ENCODE measurements around the genes MARK3, XRCC3 and ZFYVE21.

DNA sequence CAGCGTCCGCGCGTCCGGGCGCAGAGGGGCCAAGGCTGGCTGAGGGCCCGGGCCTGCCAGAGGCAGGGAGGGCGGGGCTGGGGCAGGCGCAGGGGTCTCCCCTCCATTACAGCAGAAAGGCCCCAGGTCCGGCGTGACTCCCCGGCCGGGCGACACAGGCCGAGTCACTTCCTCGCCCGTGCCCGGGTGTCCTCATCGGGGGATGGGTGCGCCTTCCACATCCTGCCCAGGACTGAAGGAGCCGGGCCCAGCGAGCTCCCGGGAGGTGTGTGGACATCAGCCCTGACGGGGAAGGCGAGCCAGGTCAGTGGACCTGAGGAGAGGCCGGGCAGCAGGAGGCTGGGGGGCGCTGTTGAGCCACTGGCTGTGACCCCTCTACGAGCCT is 380 bp downstream of the TNFAIP2 start:
- PRO-cap, 6 experiments: peak in 2 of 6 experiments; most common plus-strand start position 302 of the sequence (in 1); most common minus-strand start position 166 of the sequence (in 2)
- RAMPAGE, long total RNA, 2 experiments: no peak in any of the 2 experiments
- RRBS: 4% methylated on average over 21 of the region's 28 CpGs

- PRO-cap, 6 experiments: no peak in any of the 6 experiments
- RAMPAGE, long total RNA, 2 experiments: no peak in any of the 2 experiments
- RRBS: 7% methylated on average over 2 of the region's 20 CpGs
These were observed 4.0 kb downstream of the TNFAIP2 start for GRCh38 chr14:103127378-103127540.

DNA sequence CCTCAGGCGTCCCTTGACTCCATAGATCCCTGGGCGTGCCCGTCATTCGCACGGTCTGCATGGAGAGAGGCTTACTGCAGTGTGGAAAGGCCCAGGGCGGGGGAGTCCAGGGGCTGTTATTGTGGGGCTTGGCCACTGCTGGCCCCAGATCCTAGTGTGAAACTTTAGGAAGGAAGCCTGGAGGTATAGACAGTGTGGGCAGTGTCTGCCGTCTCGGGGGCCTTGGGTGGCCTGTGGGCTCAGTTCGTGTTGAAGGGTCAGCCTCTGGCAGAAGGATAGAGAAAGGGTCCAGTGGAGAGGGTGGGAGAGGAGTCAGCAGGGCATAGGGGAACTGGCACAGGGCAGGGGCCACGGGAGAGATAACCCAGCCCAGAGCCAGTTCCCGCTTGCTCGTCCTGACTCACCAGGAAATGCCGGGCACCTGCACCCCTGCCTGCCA is 5.1 kb downstream of the TNFAIP2 start:
- PRO-cap, 6 experiments: no peak in any of the 6 experiments
- RAMPAGE, long total RNA, 2 experiments: no peak in any of the 2 experiments
- RRBS: no CpG with 5 or more reads among the region's 13 CpGs

DNA sequence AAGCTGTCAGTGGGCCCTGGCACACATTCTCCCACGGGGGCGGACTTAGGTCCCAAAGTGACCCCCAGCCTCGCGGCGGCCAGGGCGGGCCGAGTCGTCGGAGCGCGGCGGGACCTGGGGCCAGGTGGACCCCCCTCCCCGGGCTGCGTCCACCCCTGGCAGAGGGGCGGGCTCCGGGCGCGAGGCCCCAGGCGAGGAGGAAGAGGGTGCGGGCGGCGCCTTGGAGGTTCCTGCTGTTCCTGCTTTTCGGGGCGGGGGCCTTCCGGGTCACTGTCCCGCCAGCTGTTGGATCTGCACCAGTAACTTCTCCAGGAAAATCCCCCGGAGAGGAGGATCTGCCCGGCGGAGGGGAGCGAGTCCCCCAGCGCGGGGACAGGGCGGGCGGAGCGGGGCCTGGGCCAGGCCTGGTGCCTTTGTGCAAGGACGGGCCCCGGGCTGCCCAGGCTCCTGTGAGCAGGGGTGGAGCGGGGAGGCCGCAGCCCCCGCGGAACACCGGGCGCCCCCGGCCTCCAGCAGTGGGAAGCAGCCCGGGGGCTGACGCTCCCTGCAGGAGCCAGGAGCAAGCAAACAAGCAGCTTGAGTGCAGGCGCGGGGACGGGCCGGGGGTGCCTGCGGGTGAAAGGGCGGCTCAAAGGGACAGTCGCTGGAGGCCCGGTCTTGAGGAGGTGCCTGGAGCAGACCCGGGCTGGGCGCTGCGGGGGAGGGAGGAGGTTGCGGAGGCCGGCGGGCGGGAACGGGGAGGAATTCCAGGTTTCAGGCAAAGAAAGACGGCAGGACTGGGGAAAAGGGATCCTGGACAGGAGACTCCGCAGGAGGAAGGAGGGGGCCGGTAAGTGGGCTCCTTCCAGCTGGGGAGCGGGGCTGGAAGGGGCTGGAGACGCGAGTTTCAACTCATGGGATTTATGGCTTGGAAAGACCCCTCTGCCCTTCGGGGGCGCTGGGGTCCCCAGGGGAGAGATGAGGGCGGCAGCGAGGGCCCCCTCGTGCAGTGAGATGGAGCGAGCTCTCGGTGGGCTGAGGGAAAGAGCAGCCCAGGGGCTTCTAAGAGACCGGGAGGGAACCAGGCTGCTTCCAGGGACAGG is 15.5 kb downstream of the TNFAIP2 start:
- PRO-cap, 6 experiments: no peak in any of the 6 experiments
- RAMPAGE, long total RNA, 2 experiments: no peak in any of the 2 experiments
- RRBS: 20% methylated on average over 42 of the region's 76 CpGs

- PRO-cap, 6 experiments: no peak in any of the 6 experiments
- RAMPAGE, long total RNA, 2 experiments: no peak in any of the 2 experiments
- RRBS: no CpG with 5 or more reads among the region's 9 CpGs
These were observed 49.1 kb upstream of the EIF5 start for GRCh38 chr14:103284803-103285440.

- PRO-cap, 6 experiments: no peak in any of the 6 experiments
- RAMPAGE, long total RNA, 2 experiments: no peak in any of the 2 experiments
- RRBS: 0% methylated on average over 4 of the region's 7 CpGs
These were observed 92 bp downstream of the EIF5 start for GRCh38 chr14:103334298-103334359.

DNA sequence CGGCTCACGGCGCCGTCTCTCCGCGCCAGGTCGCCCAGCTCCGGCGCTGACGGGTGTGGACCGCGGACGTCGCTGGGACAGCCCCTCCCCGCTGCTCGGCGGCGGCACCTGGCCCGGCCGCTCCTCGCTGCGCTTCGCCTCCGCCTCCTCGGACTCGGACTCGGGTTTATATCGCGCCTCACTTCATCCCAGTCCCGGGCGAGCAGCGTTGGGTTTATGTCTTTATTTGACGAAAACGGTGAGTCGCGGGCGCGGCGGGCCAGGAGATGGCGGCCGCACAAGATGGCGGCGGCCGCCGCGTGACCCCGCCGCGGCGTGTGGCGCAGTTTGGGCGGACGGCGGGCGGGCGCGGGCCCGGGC is 303 bp downstream of the EIF5 start:
- PRO-cap, 6 experiments: peak in 6 of 6 experiments; most common plus-strand start position 232 of the sequence (in 2); most common minus-strand start position 301 of the sequence (in 5)
- RAMPAGE, long total RNA, 2 experiments: no peak in any of the 2 experiments
- RRBS: under 1% methylated on average over 27 of the region's 58 CpGs

DNA sequence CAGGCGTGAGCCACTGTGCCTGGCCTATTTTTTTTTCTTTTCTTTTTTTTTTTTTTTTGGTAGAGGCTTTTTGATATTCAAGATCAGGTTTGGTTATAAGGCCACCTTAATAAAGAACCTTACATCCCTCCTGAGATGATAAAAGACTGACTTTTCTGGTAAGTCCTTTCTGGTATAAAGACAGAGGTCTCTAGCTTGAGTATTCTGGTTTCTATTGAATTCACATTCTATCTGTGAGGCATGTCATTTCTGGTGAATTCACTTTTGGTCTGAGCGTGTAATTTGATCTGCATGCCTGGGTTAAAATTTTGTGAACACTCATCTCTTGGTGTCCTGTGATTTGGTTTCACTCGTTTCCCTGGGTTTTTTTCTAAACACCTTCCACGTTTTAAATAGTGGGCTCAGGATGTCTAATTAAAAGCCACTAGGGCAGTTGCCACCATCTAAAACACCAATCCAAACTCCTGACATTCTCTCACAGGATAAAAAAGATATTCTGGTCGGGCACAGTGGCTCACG is 12.2 kb downstream of the EIF5 start:
- PRO-cap, 6 experiments: no peak in any of the 6 experiments
- RAMPAGE, long total RNA, 2 experiments: no peak in any of the 2 experiments
- RRBS: no CpG with 5 or more reads among the region's 6 CpGs

DNA sequence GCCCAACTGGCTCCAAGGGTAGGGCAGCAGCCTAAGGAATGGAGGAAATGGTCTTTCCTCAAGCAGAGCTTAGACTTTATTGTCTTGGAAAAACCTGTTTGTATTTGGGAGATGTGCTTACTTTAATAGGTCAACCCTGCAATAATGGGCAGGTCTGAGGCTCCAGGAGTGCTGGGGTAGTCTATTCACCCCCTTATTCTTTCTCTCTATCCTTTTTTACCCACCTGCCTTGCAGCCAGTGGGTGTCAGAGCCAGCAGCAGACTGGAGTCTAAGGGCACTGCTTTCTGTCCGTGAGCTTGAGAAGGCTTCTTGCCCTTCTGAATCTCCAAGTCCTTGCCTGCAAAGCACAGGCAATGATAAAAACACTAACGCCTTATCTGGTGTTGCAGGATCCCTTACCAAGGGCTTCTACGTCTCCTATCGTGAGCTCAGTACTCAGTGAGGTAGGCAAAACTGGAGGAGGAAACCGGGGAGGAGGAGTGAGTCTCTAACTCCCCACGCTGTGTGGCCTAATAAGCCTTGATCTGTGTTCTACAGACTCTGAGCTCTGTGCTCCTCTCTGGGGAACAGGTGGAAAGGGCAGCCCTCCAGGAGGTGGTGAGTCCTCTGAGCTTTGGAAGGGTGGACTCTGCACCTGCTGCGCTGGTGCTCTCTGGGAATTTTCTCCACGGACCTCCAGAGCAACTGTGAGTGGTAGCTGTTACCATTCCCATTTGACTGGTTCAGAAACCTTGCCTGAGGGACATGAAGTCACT is 7.2 kb upstream of the MARK3 start:
- PRO-cap, 6 experiments: no peak in any of the 6 experiments
- RAMPAGE, long total RNA, 2 experiments: no peak in any of the 2 experiments
- RRBS: no CpG with 5 or more reads among the region's 8 CpGs

- PRO-cap, 6 experiments: peak in 6 of 6 experiments; most common plus-strand start chr14:103385410 (in 3)
- RAMPAGE, long total RNA, 2 experiments: no peak in any of the 2 experiments
- RRBS: under 1% methylated on average over 5 of the region's 25 CpGs
These were observed at the start of gene MARK3 for GRCh38 chr14:103385310-103385562. Gene MARK3, plus strand, starts transcription at chr14:103385415.

- PRO-cap, 6 experiments: no peak in any of the 6 experiments
- RAMPAGE, long total RNA, 2 experiments: no peak in any of the 2 experiments
- RRBS: no CpG with 5 or more reads among the region's 5 CpGs
These were observed 47.8 kb downstream of the CKB start for GRCh38 chr14:103474790-103475267.

GRCh38 chr14:103520442-103520683 is 2.3 kb downstream of the CKB start:
- PRO-cap, 6 experiments: no peak in any of the 6 experiments
- RAMPAGE, long total RNA, 2 experiments: no peak in any of the 2 experiments
- RRBS: no CpG with 5 or more reads among the region's 7 CpGs

- PRO-cap, 6 experiments: peak in 3 of 6 experiments; most common plus-strand start chr14:103520908 (in 1); most common minus-strand start chr14:103520946 (in 1)
- RAMPAGE, long total RNA, 2 experiments: start-site peak on the minus strand in 2 of 2 experiments, at chr14:103521063-103521182 at its widest, 39 to 40 reads per replicate
- RRBS: 2% methylated on average over 9 of the region's 36 CpGs
These were observed 1.9 kb downstream of the CKB start for GRCh38 chr14:103520684-103521178.

- PRO-cap, 6 experiments: no peak in any of the 6 experiments
- RAMPAGE, long total RNA, 2 experiments: no peak in any of the 2 experiments
- RRBS: no CpG with 5 or more reads among the region's 17 CpGs
These were observed 28.5 kb downstream of the KLC1 start for GRCh38 chr14:103657268-103658057.

DNA sequence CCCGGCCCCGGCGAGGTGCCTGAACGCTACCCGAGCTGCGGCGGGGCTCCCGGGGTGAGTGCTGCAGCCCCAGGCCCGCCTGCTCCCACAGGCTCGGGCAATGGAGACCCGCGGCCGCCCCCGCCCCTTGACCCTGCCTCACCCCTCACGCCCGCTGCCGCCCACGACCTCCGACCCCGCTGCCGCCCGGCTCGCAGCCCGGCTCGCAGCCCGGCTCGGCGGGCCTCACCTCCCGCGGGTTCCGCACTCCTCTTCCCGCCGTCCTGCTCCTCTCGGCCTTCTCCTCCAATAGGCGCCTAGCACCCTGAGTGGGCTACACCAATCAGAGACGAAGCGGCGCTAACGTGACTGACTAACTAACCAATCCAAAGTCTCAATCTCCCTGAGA is at the start of gene XRCC3:
TSS of gene XRCC3 (minus strand) at position 257 of the 388 bp plus-strand sequence.
- PRO-cap, 6 experiments: peak in 6 of 6 experiments; most common minus-strand start position 274 of the sequence (in 4)
- RAMPAGE, long total RNA, 2 experiments: start-site peak on the minus strand in 1 of 2 experiments, centred at position 277 of the sequence, 10 reads per replicate
- RRBS: 2% methylated on average over 8 of the region's 39 CpGs

DNA sequence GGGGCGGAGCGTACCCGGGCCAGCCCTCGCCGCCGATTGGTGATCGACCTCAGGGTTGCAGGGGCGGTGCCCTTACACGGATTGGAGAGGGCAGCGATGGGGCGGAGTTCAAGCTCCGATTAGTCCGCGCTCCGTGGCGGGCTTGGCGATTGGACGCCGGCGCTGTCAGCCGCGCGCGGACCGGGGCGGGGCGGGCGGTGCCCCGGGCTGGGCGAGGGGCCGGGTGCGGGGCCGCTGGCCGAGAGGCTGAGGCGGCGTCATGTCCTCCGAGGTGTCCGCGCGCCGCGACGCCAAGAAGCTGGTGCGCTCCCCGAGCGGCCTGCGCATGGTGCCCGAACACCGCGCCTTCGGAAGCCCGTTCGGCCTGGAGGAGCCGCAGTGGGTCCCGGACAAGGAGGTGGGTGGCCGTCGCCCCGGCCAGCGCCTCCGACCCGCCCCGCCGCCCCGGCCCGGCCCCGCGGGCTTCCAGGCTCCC is at the start of gene ZFYVE21:
TSS of gene ZFYVE21 (plus strand) at position 228 of the 475 bp plus-strand sequence.
- PRO-cap, 6 experiments: peak in 6 of 6 experiments; most common plus-strand start position 214 of the sequence (in 5)
- RAMPAGE, long total RNA, 2 experiments: start-site peak on the plus strand in 2 of 2 experiments, centred at positions 233 to 234 of the sequence, 619 to 831 reads per replicate
- RRBS: 3% methylated on average over 3 of the region's 67 CpGs

- PRO-cap, 6 experiments: no peak in any of the 6 experiments
- RAMPAGE, long total RNA, 2 experiments: no peak in any of the 2 experiments
- RRBS: no CpG with 5 or more reads among the region's 2 CpGs
These were observed 56.3 kb downstream of the ZFYVE21 start for GRCh38 chr14:103771702-103772456.

DNA sequence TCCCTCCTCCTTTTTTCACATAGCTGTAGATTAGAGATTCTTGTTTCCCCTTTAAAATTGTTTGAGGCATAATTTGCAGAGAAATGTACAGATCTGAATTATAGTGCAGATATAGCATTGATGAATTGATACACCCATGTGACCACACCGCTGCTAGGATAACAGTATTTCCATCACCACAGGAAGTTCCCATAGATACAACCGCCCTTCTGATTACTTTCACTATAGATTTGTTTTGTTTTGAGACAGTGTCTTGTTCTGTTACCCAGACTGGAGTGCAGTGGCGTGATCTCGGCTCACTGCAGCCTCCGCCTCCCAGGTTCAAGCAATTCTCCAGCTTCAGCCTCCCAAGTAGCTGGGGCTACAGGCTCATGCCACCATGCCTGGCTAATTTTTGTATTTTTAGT is 8.8 kb upstream of the ASPG start:
- PRO-cap, 6 experiments: no peak in any of the 6 experiments
- RAMPAGE, long total RNA, 2 experiments: no peak in any of the 2 experiments
- RRBS: no CpG with 5 or more reads among the region's 5 CpGs

GRCh38 chr14:104086691-104087538 is 1.4 kb downstream of the ASPG start:
- PRO-cap, 6 experiments: peak in 6 of 6 experiments; most common plus-strand start chr14:104087336 (in 2); most common minus-strand start chr14:104087225 (in 5)
- RAMPAGE, long total RNA, 2 experiments: no peak in any of the 2 experiments
- RRBS: 25% methylated on average over 4 of the region's 16 CpGs

GRCh38 chr14:104087870-104088601 is 2.5 kb downstream of the ASPG start:
- PRO-cap, 6 experiments: no peak in any of the 6 experiments
- RAMPAGE, long total RNA, 2 experiments: no peak in any of the 2 experiments
- RRBS: 77% methylated on average over 1 of the region's 18 CpGs